ENCODE results near the genes N6AMT1, KRTAP20-4 and URB1.

- RRBS = no CpG with 5 or more reads among the region's 4 CpGs
Observed at GRCh38 chr21:28865809-28866284, 19.3 kb downstream of the N6AMT1 start.

- RRBS = 4% methylated on average over 3 of the region's 50 CpGs
Observed at GRCh38 chr21:28884825-28885574, at the start of gene N6AMT1. TSS of gene N6AMT1 (minus strand) at chr21:28885367.

GRCh38 chr21:29237547-29237777 lies 61.3 kb upstream of the BACH1 start:
- RRBS = no CpG with 5 or more reads among the region's 1 CpG

- RRBS = no CpG with 5 or more reads among the region's 2 CpGs
Observed at GRCh38 chr21:29353478-29354170, 54.9 kb downstream of the BACH1 start.

- RRBS = no CpG with 5 or more reads among the region's 6 CpGs
Observed at GRCh38 chr21:29434049-29434435, 135.3 kb downstream of the BACH1 start.

DNA sequence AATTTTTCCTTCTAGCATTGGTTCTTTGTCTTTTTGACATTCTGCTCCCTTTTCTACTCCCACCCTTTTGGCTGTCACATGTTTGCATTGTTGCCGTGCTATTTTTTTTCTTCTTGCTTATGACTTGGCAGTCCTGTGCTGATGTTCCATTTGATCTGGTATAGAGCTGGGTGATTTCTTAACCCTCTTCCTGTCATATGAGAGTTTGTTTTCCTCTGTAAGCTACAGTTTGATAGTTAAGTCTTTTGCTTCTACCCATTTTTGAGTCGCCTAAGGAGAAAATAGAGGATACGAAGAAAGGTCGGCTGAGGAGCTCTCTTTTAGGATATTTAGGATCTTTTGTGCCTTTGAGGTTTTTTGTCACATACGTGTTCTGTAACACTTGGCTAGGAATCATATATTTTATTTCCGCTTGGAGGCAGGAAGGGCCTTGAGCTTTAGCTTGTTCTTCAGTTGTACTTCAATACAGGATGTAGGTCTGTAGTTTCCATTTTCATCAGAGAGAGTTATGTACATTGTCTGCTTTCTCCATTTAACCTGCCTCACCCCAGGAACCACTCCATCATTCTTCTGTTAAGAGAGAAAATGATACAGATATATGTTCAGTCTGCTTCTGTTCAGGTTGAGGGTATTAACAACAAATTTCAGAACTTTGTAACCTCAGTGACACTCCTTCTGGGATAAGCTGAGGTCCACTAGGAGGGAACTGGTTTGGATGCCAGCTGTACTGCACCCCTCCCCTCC lies 150.7 kb downstream of the BACH1 start:
- RRBS = no CpG with 5 or more reads among the region's 6 CpGs

GRCh38 chr21:30620453-30620815 lies at the start of gene KRTAP20-4:
TSS of gene KRTAP20-4 (plus strand) at chr21:30620627.
- RRBS = no CpG with 5 or more reads among the region's 3 CpGs

DNA sequence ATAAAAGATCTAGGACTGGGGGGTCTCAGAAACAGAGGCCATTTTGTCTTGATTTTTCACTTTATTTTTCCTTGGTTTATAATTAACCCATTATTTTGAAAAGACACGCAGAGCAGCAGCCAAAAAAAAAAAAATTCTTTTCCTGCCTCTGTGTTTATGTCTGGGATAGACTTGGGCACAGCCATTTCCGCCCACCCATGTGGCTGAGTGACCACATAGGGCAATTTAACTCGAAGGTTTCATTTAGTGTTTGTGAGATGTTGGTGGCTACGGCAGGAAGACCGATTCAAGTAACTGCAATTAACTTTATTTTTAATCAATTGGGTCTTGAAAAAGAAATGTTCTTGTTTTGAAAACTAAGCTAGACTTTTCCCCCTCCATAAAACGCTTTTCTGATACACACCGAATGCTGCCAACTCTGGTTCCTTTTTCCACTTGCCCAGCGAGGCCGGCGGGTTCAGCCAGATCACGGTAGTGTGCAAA lies 97.3 kb upstream of the KRTAP19-8 start:
- RRBS = no CpG with 5 or more reads among the region's 11 CpGs

GRCh38 chr21:31146810-31147230 lies 108.5 kb upstream of the KRTAP19-8 start:
- RRBS = no CpG with 5 or more reads among the region's 4 CpGs

DNA sequence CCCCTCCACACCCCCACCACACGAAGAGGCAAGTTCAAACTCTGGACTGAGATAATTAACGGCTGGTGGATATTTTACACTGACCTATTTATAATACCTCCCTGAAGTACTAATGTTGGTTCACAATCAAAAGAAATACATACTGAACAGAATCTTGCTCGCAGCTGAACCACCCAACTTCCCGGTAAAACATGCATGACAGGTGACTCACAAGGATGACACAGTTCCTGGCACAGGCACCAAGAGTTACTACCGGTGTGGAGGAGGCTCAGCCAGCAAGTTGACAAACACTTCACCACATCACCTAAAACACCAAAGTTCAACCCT lies 10.4 kb upstream of the TIAM1 start:
- RRBS = 4% methylated on average over 2 of the region's 5 CpGs

DNA sequence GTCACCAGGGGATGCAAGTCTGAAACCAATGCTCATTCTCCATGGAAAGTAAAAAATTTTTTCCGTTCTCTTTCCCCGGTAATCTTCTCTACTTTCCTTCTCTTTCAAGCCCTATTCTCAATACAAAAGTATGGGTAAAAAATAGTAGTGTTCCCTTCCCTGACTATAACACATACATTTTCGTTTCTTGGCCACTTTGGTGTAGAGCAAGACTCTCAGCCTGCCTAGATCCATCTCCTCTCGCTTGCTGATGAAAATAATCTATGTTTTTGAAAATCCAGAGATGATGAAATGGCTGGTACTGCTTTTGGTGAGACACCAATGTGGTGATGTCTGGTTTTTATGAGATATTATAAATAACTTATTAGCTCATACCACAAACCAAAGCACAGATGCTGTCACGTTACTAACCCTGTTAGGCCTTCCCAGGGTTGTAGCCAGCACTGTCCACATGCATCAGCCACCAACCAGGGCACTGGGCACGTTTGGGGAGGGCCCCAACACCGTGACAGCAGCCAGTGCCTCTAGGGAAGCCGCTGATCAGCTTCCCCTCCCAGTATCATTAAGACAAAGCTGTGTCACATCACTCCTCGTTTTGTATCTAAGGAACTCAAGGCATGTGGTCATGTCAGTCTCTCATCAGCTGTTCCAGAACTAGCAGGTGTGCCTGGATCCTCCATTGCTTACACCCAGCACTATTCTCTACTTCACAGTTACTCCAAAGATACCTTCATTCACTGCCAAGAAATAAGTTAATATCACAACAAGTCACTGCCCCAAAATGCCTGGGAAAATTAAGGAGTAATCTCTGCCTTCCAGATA lies 13.9 kb downstream of the URB1 start:
- RRBS = no CpG with 5 or more reads among the region's 9 CpGs

GRCh38 chr21:32392713-32393493 lies at the start of gene URB1:
TSS of gene URB1 (minus strand) at chr21:32393012.
- RRBS = 2% methylated on average over 24 of the region's 70 CpGs

DNA sequence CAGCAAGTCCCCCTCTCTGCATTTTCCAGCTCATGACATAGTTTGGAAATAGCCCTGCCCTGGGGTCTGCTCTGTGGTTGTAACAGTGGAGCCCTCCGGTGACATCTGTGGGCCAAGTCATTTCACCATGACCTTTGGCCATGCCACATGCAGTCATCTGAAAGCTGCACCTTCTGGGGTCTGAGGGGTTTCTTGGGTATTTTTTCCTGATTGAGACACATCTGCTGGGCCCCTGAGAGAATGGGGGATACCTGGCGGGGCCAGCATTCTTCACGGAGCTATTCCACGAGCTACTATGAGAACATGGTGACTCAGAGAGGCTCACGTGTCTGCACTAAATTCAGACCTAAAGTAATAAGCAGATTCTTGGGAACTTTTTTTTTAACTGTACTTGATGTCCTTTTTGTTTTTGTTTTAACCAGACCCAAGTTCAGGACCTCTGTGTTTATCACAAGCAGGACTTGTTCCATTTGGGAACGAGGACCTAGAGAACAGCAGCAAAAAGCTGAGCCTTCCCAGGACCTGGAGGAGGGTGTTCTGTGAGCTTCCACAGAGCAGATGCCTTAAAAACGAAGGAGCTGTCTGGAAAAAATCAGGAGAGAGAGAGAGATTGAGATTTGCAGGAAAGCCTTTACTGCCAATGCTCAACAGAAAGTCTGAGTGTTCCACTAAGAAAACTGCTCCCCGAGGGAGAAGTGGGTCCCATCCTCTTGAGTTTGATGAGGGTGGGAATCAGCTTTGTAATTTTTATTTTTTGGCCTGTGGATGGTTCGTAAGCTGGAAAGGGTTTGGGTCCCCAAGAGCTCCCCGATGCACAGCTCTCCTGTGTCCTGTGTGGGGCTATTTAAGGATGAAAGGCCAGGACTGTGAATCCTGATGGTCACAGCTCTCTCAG lies 44.1 kb downstream of the EVA1C start:
- RRBS = no CpG with 5 or more reads among the region's 10 CpGs

DNA sequence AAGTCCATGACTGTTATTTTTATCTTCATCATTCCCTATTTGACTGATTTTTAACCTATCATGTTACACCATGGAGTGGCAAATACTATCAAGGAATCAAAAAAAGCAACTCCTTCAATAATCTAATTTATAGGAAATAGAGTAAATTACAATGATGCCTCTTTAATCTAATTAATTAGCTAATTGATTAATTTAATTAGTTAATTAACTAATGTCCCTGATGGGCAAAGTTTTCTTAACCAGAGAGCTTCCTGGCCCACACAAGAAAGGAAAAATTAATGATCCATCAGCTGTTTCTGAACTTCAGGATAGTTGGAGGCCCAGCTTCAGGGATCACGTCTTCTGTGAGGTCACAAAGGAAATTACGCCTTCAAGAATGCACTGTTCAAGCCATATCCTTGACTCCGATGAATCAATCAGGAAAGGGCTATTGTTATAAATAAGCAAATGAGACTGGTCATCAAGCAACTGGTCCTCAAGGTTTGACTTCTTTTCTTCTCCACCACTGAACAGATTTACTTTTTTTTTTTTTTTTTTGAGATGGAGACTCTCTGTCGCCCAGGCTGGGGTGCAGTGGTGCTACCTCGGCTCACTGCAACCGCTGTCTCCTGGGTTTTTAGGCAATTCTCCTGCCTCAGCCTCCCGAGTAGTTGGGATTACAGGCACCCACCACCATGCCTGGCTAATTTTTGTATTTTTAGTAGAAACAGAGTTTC lies 40.7 kb downstream of the TCP10L start:
- RRBS = no CpG with 5 or more reads among the region's 7 CpGs

- RRBS = 3% methylated on average over 10 of the region's 35 CpGs
Observed at GRCh38 chr21:32611391-32612092, 635 bp downstream of the CFAP298 start.

- RRBS = no CpG with 5 or more reads among the region's 2 CpGs
Observed at GRCh38 chr21:32732479-32732678, 4.6 kb upstream of the SYNJ1 start.

DNA sequence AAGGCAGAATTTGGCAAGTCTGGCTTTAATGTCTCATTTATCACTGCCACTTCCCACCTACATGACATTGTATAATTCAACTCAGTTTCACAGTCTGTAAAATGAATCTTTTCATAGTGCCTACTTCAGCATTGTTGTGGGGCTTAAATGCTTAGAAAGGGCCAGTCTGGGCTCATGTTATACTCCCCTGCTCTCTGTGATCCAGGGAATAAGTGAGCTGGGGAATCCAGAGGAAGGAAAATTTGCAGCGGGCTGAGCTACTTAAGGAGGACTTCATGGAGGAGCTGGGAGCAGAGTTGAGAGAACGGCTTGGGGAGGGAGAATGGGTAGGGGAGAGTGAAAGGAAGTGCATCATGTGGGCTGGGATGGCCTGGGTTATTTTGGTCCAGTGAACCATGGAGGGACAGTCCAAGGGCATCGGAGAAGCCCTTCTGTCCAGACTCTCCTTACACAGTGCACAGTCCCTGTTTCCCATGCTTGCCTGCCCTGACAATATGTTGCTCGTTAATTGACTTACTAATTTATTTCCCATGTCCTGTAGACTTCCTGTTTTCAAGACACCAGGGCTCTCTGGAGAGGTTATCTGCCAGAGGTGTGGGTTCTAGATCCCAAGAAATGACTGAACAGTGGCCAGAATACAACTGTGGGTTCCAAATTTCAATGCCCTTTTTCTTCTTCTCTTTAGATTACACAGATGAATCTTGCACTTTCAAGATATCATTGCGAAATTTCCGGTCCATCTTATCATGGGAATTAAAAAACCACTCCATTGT lies 14.7 kb downstream of the IFNAR2 start:
- RRBS = no CpG with 5 or more reads among the region's 6 CpGs

DNA sequence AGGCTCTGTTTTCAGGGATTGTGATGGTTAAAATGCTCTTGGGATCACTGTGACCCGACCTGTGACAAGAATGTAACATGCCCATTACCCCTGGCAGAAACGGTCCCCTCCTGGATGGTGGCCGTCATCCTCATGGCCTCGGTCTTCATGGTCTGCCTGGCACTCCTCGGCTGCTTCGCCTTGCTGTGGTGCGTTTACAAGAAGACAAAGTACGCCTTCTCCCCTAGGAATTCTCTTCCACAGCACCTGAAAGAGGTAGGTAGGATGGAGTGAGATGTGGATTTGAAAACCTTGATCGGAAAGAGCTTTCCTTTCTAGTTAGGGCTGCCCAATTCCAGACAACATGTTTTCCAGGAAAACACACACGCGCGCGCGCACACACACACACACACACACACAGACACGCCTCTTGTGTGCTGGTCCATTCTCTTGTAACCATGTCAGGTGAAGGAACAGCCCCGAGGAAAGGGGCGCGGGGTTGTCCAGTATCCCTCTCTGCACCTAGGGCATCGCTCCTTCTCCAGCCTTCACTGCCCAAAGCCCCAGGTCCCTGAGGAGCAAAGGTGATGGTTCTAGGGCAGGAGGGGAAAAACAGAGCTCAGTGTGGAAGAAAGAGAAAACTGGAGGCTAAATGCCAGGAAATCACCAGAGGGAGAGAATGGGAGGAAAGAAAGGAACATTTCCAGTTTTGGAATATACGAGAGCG lies 22.0 kb downstream of the IL10RB start:
- RRBS = no CpG with 5 or more reads among the region's 21 CpGs

- RRBS = 96% methylated on average over 2 of the region's 15 CpGs
Observed at GRCh38 chr21:33288857-33289754, 22.9 kb downstream of the IL10RB start.

DNA sequence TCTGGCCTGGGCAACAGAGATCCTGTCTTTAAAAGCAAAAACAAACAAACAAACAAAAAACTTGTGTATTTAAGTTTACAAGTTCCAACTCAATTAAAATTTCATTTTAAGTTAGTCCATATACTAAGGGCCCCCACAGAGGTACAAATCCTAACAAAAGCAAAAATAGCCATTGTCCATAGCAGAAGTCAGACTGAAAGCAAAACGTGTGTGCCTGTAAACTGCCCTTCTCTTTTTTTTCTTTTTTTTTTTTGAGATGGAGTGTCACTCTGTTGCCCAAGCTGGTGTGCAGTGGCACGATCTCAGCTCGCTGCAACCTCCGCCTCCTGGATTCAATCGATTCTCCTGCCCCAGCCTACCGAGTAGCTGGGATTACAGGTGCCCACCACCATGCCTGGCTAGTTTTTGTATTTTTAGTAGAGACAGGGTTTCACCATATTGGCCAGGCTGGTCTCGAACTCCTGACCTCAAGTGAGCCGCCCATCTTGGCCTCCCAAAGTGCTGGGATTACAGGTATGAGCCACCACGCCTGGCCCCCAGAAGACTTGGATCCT lies 11.5 kb upstream of the IFNGR2 start:
- RRBS = no CpG with 5 or more reads among the region's 9 CpGs

Data from HCT116 (cell line).